GM23338 (cell line): ENCODE results near the gene MTHFD2L.

DNA sequence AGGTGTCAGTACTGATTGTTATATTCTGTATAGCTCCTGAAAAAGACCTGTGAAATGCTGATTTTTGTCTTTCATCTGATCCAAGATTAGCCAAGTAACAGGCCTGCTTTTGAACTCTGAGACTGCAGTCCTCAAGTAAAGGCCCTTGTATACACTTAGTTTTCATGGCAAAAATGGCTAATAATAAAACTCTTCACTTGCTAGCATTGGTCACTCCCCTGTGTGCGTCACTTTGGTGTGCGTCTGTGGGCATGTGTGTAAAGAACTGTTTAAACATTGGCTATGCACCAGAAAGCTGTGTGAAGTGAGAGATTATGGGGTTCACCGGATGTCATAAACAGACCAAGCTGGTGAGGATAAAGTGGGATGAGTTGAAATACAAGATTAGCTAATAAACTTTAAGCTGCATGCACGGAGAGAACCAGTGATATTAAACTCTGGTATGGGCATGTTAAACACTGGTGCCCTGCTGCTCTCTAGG lies 43.2 kb downstream of the SLC4A4 start:
- PRO-cap = no peak
- RAMPAGE, long total RNA = no peak

GRCh38 chr4:71236267-71236712 lies 49.2 kb downstream of the SLC4A4 start:
- PRO-cap = no peak
- RAMPAGE, long total RNA = no peak

GRCh38 chr4:73070023-73070450 lies 521 bp upstream of the COX18 start:
- PRO-cap = bidirectional peak, plus-strand start at chr4:73070219, minus-strand start at chr4:73070233
- RAMPAGE, long total RNA = no peak

- PRO-cap = no peak
- RAMPAGE, long total RNA = no peak
These were observed 28.6 kb upstream of the COX18 start for GRCh38 chr4:73098022-73098551.

- PRO-cap = no peak
- RAMPAGE, long total RNA = no peak
These were observed 30.6 kb upstream of the COX18 start for GRCh38 chr4:73100021-73100695.

GRCh38 chr4:73319721-73320171 lies 61.1 kb upstream of the ANKRD17 start:
- PRO-cap = no peak
- RAMPAGE, long total RNA = no peak

DNA sequence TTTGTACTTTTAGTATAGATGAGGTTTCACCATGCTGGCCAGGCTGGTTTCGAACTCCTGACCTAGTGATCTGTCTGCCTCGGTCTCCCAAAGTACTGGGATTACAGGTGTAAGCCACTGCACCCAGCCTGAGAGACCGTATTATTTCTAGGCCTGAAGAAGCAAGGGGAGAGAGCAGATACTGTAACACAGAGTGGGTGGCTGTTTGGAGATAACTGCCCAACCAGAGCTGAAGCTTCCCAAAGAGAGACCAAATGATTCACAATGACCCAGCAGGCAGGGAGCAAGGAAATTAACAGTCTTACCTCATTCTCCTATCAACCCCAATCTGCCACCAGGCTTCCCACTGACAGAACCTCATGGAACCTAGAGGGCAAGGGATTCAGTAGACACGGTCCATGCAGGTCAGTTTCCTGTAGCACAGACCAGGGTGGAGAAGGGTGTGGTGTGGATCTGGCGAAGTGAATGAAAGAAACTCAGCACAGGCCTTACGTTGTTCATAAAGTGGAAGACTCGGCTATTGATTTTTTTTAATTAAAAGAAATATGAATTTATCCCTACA lies 60.7 kb upstream of the ALB start:
- PRO-cap = no peak
- RAMPAGE, long total RNA = no peak

- PRO-cap = no peak
- RAMPAGE, long total RNA = no peak
These were observed 56.6 kb upstream of the RASSF6 start for GRCh38 chr4:73676776-73677361.

DNA sequence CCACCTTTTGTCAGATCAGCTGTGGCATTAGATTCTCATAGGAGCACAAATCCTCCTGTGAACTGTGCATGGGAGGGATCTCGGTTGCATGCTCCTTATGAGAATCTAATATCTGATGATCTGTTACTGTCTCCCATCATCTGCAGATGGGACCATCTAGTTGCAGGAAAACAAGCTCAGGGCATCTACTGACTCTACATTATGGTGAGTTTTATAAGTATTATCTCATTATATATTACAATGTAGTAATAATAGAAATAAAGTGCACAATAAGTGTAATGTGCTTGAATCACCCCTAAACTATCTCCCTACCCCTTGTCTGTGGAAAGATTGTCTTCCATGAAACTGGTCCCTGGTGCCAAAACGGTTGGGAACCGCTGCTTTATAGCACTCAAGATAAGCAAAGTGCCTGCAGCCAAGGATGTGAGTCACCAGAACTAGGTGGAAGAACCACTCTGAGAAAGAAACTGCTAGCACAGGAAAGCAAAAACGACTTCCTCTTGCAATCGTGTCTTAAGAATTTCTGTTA lies 32.6 kb upstream of the CXCL8 start:
- PRO-cap = no peak
- RAMPAGE, long total RNA = no peak

DNA sequence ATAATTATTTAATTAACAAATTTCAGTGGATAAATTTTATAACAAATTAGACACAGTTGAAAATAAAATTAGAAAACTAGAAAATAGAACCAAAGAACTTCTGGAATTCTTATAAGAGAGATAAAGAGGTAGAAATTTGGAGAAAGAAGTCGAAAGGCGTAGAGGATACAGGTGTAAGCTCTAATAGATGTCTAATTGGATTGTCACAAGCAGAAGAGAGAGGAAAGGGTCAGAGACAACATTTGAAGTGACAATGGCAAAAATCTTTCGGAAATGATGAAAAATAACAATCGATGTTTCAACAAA lies 3.7 kb downstream of the CXCL8 start:
- PRO-cap = no peak
- RAMPAGE, long total RNA = no peak

- PRO-cap = no peak
- RAMPAGE, long total RNA = no peak
These were observed 1.3 kb downstream of the CXCL3 start for GRCh38 chr4:74036912-74037807.

DNA sequence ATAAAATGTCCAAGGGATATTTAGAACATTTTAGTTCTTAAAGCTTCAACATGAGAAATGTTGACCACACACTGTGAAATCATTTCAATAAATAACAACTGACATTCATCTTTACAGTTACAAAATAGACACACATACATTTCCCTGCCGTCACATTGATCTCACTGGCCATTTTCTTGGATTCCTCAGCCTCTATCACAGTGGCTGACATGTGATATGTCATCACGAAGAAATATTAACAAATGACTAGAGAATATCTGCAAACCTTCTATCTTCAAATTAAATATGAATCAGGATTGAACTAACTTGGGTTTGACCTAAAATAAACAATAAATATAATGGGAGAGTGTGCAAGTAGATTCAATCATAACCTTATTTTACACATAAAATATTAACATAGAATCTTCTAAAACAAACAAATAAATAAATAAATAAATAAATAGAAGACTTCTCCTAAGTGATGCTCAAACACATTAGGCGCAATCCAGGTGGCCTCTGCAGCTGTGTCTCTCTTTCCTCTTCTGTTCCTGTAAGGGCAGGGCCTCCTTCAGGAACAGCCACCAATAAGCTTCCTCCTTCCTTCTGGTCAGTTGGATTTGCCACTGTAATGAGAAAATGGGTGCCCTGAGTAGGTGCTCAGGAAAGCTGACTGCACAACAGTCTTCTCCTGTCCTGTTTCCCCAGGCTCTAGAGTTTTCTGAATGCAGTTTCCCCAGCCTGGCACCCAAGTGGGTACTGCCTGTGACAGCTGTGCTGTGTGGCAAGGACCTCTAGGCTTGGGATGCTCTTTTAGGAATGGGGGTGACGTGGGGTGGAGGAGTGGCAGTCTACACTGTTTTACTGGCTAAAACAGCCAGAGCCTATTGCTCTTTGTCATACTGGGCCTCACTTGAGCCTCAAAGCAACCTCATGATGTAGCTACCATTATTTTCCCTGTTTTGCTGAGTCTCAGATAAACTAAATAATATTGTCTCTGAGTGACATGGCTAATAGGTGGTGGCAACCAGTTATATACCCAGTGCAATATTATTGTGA lies 1.5 kb downstream of the CXCL2 start:
- PRO-cap = no peak
- RAMPAGE, long total RNA = no peak

GRCh38 chr4:74103906-74104344 lies 4.9 kb upstream of the CXCL2 start:
- PRO-cap = no peak
- RAMPAGE, long total RNA = no peak

DNA sequence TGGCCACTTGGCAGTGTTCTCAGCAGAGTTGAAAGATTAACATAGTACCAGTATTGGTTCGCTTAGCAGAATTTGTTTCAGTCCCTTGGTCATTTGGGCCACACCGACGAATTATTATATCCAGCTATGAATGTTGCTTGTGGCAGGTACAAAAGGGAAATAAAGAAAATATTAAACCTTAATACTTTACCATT lies 5.2 kb upstream of the CXCL2 start:
- PRO-cap = no peak
- RAMPAGE, long total RNA = no peak

DNA sequence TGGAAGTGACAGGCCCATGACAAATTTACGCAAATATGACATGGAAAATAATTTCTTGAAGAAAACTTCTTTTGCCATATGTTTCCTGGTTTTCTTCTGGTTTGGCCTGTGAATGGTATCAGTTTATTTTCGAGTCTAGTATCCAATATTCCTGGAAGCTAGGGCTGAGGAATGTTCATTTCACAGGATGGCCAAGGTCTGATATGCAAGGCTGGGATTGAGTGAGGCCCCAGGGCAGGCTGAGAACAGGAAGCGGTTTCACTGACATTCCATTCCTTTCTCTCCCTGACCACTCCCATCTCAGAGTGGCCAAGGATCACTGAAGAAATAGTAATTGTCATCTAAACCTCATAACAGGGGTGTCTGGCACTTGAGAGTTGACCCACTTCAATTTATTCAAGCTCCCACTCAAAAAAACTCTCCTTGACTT lies 10.5 kb upstream of the CXCL2 start:
- PRO-cap = bidirectional peak, plus-strand start at position 303 of the sequence, minus-strand start at position 205 of the sequence
- RAMPAGE, long total RNA = no peak

DNA sequence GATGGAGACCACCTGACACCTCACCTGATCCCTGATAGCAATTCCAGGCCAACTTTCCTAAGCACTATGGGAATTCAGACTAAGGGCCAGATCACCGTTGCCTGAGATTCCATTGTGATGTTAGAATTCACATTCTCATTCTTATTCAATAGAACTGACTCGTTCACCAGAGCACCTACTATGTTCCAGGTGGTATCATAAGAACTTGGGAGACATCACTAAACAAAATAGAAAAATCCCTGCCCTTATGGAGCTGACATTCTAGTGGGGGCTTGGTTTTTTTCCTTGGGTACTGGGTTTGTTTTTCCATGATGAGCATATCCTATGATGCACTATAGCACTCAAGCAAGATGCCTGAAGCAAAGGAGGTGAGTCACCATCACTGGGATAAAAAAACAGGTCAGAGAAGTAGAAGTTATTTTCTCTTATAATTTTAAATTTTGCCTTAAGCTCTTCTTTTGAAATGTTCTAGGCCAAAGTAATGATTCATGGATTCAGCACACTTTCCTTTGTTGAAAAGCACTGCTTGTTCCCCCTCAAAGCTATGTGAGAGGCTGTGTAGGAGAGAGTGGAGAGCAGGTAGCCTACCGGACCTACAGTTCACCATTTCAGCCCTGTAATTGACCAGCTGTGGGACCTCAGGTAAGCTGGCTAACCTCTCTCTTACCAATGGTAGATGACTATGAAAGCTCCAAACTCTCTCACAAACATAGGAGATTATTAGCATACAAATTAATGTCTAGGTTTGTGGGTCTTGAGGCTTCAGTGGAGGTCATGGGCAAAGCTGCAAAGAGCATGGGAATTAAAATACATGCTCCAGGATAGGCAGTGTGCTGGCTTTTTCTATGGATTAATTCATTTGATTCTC lies 15.3 kb upstream of the CXCL2 start:
- PRO-cap = no peak
- RAMPAGE, long total RNA = no peak

DNA sequence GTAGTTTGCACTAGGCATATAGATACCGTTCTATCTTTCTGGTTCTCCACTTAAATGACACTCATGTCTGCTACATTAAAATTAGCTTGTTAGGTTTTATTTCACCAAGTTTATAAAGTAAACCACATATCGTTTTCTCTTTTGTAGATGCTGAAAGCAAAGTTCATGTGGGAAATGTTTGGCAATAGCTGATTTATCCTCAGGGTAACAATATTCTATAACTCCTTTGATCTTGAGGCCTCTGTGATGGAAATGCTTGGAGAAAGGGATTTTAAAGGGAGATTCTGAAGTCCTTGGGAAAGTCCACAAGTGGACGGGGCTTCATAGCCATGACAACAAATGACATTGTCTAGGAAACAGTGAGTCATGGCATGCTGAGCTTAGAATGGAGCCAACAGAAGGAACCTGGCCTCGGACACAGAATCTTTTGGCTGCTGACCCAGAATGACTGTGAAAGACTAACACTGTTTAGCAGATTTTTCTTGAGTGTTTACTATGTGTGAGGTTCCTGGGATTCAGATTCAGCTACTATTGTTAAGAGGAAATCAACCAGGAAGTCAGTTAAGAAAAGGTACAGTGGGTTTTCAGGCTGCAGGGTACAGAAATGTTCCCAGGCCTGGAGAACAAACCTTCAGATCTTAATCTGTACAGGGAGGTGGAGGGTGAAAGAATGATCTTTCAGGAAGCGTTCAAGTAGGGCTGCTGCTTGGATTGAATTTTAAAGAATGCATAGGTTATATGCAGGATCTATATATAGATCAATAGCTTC lies 18.0 kb upstream of the CXCL2 start:
- PRO-cap = no peak
- RAMPAGE, long total RNA = no peak

DNA sequence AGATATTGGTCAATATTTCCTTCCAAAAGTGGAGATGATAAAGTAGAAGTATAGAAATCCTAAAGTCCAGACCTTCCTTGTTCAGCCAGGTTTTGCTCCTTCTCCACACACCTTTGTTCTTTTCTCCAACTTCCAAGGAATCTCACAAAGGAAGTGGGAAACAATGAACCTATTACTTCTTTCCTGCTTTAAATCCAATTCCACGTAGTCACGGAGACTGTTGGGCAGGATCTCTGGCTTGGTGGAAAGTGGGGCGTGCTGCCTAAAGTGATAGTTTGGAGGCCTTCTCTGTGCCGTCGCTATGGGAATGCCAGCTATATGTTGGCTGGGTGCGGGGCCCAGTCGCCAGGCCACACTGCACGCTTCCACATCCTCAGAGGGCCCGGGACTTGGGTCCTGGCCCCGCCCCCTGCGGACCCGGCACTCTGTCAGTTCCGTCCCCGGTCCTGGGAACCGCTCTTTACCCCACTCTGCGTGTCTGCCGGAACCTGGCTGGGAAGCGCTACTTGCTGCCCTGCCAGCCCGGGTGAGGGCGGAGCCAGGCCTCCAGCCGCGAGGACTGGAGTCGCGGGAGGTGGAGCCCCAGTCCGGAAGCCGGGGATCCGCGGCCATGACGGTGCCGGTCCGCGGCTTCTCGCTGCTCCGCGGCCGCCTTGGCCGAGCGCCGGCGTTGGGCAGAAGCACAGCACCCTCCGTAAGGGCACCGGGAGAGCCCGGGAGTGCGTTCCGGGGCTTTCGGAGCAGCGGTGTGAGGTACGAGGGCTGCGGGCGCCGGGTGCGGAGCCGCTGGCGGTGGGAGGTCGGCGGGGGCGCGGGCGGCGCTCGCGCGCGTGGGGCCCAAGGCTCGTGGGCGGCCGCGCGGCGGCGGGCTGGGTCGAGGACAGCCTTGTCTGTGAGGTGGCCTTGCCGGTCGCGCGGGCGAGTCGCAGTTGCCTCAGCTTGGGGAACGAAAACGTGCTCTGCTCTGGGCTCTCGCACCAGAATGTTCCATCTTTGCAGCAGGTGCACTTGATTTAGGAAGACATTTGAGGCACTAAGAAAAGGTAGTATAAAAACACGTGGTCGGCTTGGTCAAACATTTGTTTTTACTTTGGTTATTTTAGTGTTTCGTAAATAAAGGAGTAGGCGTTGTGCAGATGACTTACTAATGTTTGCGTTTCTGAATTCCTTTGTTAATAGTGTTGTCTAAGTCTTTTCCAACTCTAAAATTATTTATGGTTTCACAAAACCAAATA lies at the start of gene MTHFD2L:
Gene MTHFD2L (plus strand): TSS at position 590 of the 1,235 bp plus-strand sequence.
- PRO-cap = bidirectional peak, plus-strand start at position 585 of the sequence, minus-strand start at position 463 of the sequence; bidirectional peak, plus-strand start at position 932 of the sequence, minus-strand start at position 984 of the sequence
- RAMPAGE, long total RNA = no peak

DNA sequence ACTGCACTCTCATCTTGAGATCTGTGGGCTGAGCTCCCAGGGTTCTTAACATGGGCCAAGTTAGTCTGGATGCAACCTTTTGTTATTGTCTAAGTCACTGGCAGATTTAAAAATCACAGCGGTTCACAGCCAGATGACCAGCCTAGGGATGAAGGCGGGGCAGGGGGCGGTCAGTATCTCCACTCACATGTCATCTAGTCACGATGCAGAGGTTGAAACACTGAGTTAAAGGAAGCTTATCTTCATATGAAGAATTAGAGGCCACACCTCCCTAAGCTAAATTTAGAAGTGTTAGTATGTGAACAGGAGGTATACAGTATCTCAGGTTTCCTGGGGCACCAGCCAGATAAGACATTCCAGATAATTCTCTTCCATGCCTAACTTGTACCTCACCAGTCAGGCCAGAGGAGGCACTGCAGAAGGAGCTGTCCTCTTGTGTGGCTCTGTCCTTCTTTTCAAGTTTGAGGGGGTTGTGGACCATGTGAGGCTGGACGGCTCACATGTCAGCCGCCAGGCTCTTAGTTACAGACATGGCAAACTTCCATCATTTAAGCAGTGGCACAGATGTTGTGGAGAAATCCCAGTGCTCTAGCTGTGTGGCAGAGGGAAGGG lies 37.1 kb downstream of the PARM1 start:
- PRO-cap = no peak
- RAMPAGE, long total RNA = no peak

- PRO-cap = no peak
- RAMPAGE, long total RNA = no peak
These were observed 118.8 kb downstream of the PARM1 start for GRCh38 chr4:75051648-75052129.